CD14-positive monocyte (primary cell): Measurements from ENCODE around the gene PTTG2.

GRCh38 chr4:37902083-37902590 lies 11.3 kb downstream of the TBC1D1 start:
- CAGE, long polyA plus RNA, result no peak

DNA sequence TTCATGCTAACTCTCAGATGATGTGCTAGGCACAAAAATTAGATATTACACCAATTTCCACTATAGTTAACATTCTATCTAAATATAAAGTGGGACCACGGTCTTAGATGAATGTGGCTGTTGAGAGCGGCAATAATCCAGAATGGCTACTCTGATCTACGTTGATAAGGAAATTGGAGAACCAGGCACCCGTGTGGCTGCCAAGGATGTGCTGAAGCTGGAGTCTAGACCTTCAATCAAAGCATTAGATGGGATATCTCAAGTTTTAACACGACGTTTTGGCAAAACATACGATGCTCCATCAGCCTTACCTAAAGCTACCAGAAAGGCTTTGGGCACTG lies at the start of gene PTTG2:
PTTG2 (plus strand) TSS at position 106 of the 341 bp plus-strand sequence.
- CAGE, long polyA plus RNA, result no peak

GRCh38 chr4:37976890-37977744 lies 16.9 kb downstream of the PTTG2 start:
- CAGE, long polyA plus RNA, result no peak

DNA sequence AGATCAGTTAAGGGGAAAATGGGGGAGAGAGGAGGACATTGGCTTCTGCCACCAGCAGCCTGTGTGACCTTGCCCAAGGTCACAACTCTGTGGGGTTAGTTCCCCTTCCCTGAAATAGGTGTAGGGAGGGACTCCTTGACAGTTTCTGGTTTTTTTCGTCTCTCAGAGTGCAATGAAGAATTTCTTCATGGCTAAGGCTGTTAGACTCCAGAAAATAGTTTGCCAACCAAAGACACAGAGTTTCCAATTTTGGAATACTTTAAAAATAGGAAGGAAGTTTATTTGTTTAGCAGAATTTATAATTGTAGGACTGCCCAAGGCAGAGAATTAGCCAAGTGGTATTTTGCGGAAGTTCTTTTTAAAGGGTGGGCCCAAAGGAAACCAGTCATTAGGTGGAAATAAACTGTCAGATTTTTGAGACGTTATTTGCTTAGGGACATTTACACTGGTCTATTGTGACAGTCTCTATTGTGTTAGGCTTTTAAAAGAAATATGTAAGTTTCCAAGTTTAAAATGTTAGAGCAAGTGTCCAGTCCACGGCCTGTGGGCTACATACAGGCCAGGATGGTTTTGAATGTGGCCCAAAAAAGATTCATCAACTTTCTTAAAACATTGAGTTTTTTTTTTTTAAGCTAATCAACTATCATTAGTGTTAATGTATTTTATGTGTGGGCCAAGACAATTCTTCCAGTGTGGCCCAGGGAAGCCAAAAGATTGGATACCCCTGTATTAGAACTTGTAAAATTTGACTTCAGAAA lies 29.7 kb downstream of the PTTG2 start:
- CAGE, long polyA plus RNA, result no peak

- CAGE, long polyA plus RNA, result no peak
These were observed 54.5 kb downstream of the PTTG2 start for GRCh38 chr4:38014623-38015116.

DNA sequence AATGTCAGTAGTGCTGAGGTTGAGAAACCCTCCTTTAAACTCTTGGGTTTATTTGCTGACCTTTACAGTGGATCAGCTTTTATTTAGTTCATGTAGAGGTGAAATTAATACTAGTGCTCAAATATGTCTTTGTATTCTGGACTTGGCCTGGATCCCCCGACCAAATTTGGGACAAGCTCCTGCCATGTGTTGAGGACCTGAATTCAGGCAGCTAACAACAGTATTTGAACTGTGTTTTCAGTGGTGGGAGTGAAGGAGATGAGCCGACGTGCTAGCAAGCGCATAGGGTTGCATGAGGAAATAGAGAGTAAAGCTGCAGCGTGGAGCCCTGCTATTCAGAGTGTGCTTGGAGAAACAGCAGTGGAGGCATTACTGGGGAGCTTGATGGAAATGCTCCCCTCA lies 126.2 kb downstream of the PTTG2 start:
- CAGE, long polyA plus RNA, result no peak

DNA sequence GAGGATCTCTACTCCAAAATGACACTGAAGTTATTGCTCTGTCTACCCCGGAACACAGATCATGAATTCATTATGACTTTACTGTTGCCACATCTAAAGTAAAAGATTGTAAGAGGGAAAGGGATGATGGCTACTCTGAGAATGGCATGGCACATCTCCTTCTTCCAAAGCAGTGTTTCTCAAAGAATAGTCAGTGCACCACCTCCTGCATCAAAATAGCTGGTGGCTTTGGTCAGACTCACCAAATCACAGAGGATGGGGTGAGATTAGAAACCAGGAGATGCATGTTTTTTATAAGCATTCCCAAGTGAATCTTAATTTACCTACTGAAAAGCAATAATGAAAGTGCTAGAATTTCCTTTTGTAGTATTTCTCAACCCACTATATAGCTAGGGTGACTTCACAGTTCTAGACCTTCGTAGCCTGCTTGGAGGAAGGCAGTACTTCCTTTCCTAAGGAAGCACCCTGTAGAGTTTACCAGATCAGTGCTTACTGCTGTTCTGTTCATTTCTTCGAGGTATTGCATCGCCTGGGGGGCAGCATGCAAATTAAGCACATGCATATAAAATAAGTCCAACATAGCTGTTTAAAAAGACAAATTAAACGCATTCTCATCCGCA lies 340.8 kb upstream of the KLF3 start:
- CAGE, long polyA plus RNA, result no peak

DNA sequence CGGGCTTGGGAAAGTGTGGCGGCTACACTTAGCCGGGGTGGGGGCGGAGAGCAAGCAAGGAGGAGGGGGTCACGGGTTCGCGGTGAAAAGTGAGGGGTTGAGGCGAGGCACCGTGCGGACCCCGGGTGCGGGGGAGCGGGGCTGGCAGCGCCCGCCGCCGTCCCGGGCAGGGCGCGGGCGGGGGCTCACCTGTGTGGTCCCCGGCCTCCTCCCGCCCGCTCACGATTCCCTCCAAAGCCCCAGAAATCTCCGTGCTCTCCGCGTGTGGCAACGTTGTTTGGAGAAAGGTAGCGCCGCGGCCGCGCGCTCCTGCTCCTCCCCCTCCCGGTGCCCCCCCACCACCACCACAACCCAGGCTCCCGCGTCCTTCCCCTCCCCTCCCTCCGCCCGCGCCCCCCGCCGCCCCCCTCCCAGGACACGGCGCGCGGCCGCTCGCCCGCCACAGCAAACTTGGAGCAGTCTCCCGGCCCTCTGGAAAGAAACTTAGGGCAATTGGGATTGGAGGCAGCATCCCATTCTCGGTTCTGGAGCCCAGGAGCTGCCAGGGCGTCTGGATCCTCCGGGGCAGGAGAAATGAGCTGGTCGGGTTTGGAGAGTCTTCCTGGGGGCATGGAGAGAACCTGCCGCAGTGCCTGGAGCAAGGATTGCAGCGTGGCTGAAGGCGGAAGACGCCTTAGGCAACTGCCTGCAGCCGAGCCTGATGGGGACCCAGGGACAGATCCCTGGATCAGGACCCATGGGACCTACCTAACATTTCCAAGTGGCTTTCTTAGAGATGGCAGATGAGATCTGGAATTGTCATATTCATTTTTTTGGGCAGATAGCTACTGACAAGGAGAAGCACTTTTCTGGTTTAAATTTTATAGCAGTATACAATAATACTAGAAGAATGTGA lies 853 bp downstream of the KLF3 start:
- CAGE, long polyA plus RNA, result no peak

- CAGE, long polyA plus RNA, result no peak
These were observed 33.5 kb downstream of the KLF3 start for GRCh38 chr4:38697080-38698328.

DNA sequence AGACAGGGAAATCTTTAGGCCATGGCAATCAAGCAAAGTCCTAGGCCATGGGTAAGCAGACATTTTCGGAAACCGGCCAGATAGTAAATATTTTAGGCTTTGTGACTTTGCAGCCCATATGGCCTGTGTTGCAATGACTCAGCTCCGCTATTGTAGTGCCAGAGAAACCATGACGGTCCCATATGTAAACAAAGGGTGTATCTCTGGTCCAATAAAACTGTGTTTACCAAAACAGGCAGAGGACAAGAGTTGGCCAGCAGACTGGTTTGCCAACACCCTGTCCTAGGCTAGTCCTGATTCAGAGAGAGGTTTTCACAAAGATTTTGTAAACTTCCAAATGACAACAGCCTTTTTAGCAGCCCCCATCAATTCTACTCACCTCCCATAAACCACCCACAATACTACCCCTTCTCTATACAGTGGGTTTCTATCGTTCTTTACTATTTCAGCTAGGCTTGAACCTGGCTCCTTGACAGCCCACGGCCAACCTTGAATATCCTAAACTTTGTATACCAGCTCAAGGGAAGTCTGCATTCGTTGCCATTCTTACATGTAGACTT lies 5.1 kb downstream of the FAM114A1 start:
- CAGE, long polyA plus RNA, result no peak

DNA sequence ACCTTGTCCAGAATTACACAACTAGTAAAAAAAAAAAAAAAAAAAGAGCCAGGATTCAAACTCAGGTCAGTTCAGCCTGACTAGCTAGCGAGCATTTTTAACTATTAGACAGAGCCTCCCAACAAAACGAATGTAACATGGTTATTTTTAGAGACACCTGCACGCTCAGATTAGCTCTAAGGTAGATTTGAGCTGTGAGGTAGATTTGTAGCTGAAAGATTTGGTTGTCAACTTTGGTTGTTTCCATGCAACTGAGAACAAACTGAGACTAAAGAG lies 81.6 kb downstream of the FAM114A1 start:
- CAGE, long polyA plus RNA, result no peak

DNA sequence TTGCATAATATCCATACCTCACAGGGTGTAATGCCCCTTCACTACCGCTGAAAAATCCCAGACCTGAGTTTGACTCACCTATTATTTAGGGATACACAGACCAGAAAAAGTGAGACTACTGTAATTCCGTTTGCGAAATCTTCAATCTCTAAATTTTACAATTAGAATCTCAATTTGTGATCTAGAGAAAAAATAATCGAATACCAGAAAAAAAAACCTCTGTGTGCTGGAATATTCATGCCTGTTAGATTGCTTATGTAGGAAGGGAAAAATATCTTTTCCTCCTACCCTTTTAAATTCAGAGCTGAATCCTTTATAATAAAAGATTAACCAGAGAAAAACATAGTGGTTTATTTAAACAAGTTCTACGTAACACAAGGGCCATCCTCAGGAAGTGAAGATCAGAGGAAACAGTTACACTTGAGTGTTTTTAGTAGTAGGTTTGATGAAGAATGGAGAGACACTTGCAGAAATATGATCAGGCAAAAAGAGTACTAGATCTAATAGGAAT lies 66.5 kb downstream of the TMEM156 start:
- CAGE, long polyA plus RNA, result no peak

DNA sequence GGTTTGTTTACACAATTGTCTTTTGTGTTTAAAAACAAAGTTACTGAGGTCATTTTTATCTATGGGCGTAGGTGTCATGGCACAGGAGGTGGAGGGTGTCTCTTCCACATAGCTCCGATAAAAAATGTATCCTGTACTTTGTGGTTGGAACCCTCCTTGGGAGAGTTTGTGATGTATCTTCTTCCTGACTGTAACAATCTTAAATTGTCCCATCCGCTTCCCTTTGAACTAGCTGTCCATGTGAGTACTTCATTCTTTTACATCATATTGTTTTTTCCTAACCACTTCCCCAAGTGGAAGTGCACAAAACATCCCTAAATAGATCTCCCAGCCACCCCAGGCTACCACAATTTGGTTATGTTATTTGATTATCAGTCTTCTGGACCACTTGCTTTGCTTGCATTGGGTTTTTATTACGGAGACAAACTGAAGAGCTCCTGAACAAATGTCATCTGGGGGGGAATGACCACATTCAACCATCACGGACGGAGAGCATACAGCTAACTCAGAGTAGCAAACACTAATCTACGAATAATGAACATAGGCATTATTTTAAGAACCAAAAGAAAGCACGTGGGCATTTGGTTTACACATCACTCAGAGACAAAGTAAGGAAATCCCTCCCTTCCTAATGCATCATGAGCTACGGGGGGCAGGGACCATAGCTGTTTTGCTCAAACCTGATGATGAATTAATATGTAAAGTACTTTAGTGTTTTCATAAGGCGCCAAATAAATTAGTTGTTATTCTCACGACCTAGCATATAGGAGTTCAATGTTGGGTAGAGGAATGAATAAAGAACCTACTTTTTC lies 11.4 kb upstream of the TMEM156 start:
- CAGE, long polyA plus RNA, result no peak

DNA sequence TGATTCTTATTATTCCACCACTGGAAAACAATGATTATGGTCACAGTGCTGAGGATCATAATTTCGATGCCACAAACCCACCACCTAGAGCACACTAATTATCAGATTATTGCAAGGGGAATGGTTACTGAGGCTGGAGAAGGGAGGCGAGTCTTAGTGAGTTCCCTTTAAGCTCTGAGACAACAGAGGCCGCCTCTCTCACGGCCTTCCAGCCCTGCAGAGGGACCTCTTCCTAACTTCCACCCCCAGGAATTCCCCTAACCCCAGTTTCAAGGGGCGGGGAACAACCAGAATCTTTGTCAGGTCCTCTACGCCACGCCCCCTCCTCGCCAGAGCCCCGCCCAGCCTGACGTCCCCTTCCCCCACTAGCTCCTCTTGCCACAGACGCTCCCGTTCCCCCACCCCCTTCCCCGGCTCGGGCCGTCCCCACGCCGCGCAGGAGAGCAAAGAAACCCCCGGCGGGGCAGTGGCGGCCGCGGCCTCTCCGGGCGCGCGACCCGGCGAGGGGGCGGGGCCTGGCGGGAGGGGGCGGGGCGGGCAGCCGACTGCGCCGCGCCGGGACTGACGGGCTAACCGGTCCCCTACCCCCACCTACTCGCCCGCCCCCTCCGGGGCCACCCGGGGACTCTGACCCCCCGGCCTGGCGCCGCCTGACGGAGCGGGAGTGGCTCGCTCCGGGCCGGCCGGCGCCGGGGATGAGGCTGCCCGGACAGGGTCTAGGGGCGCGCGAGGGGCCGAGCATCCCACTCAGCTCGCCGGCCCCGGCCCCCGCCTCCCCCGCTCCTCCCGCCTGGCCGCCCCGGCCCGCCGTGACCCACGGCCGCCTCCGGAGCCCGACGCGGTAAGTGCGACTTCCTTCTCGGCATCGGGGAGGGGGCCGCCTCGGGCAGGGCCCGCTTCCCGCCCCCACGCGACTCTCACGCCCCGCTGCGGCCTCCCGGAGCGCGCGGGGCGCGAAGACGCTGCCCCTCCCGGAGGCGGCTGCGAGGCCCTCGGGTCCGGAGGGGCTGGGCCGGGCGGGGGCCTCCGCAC lies 12.4 kb upstream of the TMEM156 start:
- CAGE, long polyA plus RNA, result no peak

GRCh38 chr4:39181703-39181871 lies 742 bp upstream of the WDR19 start:
- CAGE, long polyA plus RNA, result no peak

- CAGE, long polyA plus RNA, result no peak
These were observed 49.5 kb downstream of the WDR19 start for GRCh38 chr4:39231606-39232518.

DNA sequence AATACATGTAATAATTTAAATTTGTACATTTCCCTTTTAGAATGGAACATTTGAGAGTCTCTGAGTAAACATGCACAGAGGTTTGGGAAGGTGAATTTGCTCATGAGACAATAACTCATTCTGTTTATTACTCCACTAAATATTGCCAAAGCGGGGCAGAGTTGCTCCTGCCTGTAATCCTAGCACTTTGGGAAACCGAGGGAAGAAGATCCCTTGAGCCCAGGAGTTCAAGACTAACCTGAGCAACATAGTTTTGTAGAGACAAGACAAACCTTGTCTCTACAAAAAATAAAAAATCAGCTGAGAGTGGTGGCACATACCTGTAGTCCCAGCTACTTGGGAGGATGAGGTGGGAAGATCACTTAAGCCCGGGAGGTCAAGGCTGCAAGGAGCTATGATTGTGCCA lies 6.6 kb downstream of the KLB start:
- CAGE, long polyA plus RNA, result no peak

- CAGE, long polyA plus RNA, result no peak
These were observed 383 bp downstream of the LIAS start for GRCh38 chr4:39459147-39459730.

DNA sequence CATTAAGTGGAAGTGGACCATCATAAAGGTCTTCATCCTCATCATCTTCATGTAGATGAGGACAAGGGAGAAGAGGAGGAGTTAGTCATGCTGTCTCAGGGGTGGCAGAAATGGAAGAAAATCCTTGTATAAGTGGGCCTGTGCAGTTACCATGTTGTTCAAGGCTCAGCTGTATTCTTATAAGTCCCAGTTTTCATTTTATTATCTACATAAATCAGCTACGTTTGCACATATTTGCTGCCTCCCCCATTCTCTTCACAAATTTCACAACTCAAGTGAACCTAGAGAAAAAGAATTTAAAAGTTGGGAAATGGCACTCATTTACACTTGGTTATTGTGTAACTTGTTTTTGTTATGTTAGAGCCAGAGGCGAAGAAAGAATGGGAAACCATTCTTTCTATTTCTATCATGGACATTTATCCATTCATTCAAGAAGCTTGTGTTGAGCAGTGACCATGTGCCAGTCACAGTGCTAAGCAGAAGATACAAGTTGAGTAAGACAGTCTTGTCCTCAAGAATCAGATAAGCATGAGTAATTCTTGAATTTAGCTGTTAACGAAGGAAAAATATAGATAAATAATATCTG lies 13.5 kb downstream of the LIAS start:
- CAGE, long polyA plus RNA, result no peak

- CAGE, long polyA plus RNA, result no peak
These were observed 16.7 kb upstream of the UGDH start for GRCh38 chr4:39543816-39544429.